Mesenchymal stem cell of Wharton's jelly (primary cell): Measurements from ENCODE around the genes ACSBG1, CHRNA3 and ANKRD34C.

DNA sequence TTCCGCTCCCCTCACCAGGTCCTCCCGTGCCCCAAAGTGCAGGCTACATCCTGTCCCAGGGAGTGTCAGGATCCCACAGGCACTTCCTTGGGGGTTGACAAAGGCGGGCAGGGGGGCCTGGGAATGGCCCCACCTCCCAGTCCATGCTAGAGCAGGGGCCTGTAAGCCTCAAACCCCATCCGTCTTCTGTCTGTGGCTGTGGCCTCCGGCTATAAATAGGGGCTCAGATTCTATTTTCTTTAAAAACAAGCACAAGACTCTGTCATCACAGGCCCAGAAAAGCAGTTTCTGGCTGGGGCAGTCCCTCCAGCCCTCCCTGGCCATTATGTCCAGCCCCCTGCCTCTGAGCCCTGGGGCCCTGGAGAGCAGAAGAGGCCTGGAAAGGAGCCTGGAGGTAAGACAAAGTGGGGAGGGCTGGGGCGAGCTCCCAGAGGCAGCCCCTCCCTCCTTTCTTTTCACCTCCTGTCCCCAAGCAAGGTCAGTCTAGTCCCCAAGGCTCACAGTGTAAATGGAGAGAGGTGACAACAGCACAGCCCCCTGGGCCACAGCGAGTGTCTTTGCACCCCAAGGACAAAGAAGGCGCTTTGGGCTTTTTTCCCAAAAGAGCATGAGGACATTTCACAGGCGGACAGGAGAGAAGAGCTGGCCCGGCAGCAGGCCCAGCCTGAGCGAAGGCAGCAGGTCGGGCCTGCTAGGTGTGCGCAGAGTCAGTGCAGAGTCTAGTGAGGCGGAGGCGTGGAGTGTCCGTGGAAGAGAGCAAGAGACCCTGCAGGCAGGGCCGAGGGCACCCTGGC lies 188.4 kb downstream of the TBC1D2B start:
- CAGE, long polyA plus RNA = no peak

DNA sequence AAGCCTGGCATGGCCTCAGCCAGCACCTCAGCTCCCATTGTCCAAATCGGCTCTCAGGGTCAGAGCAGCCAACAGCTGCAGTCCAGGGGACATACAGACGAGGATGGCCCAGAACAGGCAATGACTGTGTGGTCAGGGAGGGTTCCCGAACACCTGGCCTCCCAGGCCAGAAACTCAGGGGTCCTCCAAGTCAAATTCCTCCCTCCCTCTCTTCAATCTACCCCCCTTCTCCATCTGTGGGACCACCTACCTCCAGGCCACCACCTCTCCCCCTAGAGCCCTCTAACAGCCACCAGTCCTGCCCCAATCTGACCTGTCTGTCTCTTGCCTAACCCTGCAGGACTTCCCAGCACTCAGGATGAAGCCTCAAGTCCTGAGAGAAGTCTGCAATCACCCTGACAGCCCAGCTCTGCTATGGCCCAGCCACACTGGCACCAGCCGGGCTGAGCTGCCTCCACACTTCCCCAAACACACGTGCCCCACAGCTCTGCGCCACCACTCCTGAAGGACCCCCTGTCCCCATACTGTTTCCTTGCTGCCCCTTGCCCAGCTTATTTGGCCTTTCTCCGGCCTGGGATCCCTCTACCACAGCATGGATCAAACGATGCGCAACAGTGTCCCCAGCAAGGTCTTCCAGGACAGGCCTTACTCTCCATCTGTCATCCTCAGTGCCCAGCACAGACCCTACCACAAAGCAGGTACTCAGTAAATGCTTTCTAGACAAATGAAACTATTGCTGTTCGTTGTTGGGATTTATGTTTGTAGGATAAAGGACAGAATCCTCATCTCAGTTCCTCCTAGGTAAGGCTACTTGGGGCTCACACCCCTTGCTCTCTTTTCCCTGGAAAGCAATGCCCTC lies 76.6 kb downstream of the TBC1D2B start:
- CAGE, long polyA plus RNA = no peak

DNA sequence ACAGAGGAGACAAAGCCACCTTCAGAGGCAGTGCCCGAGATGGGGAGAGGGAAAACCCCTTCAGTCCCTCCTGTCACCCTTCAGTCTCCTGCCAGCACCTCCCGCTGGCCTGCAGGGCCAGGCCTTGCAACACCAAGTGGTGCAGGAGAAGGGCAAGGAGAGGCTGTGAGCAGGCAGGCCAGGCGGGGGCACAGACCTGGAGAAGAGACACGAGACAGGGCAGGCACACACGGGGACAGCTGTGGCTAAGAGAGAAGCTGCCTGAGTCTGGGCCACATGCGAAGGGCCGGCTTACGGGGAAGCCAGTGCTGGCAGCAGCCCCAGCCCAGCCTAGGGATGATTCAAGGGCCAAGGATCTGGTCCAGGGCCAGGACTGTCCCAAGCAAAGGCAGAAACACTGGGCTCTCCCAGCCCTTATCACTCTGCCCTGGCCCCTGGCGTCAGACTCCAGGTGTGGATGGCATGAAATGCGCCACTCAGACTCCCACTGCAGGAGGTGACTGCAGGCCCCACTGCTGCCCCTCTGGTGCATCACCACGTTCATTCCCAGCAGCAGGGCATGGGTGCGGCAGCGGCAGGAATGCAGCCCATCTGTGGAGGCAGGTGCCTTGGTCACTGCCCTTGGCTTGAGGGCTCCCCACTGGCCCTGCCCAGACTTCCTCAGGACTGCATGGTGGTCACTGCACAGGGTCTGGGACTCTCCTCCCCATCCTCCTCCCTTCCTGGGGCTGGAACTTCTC lies 69.5 kb downstream of the TBC1D2B start:
- CAGE, long polyA plus RNA = no peak

GRCh38 chr15:78016926-78017276 lies 60.6 kb downstream of the TBC1D2B start:
- CAGE, long polyA plus RNA = no peak

DNA sequence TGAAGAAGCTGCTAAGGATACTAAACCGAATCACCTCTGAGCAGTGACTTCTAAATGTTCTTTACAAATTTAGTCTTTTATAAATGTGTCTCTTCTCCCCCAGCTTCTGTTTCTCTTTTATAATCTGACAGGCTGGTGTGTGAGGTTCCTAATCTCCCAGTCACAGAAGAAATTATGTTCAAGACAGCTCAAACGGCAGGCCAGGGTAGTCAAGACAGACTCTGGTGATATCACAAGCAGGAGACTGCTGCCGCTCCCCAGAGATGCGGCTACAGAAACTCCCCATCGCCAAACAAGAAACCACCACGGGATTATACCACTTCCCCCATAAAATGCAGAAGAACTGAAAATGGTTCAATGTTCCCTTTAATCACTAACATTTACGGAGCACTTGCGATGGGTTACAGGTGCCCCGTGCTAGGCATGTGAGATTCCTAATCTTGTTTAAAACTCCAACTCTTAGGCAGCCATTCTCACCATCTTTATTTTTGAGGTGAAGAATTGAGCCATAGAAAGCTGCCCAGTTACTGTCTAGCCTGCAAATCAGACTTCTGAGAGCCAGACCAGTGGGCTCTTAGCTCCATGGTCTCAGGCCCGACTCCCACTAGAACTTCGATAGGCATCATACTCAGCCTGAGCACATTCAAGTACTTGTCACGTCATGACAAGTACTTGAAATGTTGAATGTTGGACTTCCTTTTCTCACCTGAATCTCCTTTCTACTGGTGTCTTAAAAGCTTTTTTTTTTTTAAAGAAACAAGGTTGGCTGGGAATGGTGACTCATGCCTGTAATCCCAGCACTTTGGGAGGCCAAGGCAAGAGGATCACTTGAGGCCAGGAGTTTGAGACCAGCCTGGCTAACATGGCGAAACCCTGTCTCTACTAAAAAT lies 58.4 kb downstream of the TBC1D2B start:
- CAGE, long polyA plus RNA = no peak

GRCh38 chr15:78034177-78035398 lies 42.9 kb downstream of the TBC1D2B start:
- CAGE, long polyA plus RNA = no peak

- CAGE, long polyA plus RNA = no peak
These were observed 42.1 kb downstream of the TBC1D2B start for GRCh38 chr15:78035399-78035796.

GRCh38 chr15:78043376-78043705 lies 34.2 kb downstream of the TBC1D2B start:
- CAGE, long polyA plus RNA = no peak

- CAGE, long polyA plus RNA = no peak
These were observed 27.9 kb downstream of the TBC1D2B start for GRCh38 chr15:78049586-78049976.

DNA sequence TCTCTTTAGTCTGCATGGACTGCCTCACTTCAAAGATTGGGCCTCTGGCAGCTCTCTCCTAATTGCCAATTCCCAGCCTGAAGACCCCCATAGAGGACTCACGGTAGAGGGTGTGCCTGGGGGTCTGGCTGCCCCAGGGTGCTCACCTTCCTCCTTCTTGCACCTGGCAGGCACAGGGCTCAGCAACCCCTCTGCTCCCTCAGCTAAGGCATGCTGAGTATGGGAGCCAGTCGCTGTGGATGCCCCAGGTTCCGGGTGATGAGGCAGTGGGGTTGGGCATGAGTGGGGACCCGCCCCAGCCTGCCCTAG lies 21.1 kb downstream of the ACSBG1 start:
- CAGE, long polyA plus RNA = no peak

GRCh38 chr15:78234299-78234987 lies at the start of gene ACSBG1:
Gene ACSBG1, minus strand, starts transcription at chr15:78234565.
- CAGE, long polyA plus RNA = no peak

GRCh38 chr15:78449323-78449949 lies 11.4 kb downstream of the IREB2 start:
- CAGE, long polyA plus RNA = no peak

- CAGE, long polyA plus RNA = no peak
These were observed 15.2 kb downstream of the IREB2 start for GRCh38 chr15:78453174-78453716.

DNA sequence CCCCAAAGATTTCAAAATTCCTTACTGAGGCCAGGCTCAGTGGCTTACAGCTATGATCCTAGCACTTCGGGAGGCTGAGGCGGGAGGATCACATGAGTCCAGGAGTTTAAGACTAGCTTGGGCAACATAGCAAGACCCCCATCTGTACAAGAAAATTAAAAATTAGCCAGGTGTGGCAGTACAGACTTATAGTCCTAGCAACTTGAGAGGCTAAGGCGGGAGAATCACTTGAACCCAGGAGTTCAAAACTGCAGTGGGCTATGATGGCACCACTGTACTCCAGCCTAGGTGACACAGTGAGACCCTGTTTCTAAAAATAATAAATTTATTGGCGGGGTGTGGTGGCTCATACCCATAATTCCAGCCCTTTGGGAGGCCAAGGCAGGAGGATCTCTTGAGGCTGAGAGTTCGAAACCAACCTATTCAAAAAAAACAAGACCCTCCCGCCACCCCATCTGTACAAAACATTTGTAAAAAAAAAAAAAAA lies 29.7 kb upstream of the HYKK start:
- CAGE, long polyA plus RNA = no peak

GRCh38 chr15:78620799-78621315 lies at the start of gene CHRNA3:
Gene CHRNA3, minus strand, starts transcription at chr15:78620996.
- CAGE, long polyA plus RNA = no peak

DNA sequence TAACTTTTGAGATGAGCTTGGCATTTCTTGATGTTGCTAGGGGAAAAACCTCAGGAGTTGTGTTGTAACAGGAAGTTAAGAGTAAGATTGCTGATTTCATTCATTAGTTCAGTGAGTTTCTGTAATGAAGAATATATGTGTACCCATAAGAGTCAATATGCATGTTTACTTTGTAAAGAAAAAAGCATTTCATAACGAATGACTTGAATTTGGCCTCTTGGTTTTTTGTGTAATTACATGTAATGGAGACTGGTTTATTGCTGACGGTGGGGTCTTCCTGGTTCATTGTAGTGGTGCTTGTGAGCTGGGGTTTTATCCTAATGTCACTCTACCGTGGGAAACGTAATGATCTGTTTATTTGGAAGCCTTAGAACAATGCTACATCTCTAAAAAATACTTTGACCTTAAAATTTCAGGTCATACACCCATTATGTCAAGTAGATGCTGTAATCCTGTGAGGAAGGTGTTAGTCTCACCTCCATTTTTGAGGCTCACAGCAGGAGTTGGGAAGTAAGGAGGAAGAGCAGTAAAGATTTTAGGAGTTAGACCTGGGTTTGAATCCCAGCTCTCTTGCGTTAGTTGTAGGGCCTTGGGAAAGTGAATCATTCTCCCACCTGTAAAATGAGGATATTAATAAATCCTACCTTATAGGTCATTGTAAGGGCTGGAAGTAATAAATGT lies 32.3 kb downstream of the CTSH start:
- CAGE, long polyA plus RNA = no peak

GRCh38 chr15:78943527-78944197 lies 1.2 kb downstream of the CTSH start:
- CAGE, long polyA plus RNA = no peak

DNA sequence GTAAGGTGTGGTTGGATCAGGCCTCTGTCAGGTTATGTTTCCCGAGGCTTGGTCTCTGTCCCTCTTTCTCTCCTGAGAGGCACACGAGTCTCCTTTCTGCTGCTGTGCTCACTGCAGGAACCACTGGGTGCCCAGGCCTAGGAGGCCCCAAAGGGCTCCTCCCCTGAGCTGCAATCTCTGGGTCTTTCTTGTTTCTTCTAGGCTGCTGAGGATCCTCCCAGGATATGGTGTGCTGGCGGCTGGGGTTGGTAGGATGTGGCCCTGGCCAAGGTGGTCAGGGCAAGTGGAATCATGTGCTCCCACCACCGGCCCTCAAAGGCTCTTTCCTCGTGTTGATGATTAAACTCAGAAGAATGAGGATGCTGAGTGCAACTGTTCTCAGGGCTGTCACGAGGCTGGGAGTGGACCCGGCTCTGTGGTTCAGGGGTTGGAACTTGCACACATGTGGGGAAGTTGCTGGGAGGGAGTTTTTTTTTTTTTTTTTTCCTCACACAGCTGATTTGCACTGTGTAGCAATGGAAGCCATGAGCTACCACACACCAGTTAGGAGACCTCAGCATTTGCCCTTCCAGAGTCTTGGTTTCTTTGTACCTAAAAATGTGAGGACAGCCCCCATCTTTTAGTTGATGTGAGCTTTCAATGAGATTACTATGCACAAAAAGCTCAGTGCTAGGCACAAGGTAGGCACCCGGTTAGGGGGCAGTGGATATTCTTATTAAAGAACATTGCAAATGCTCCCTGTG lies 43.7 kb upstream of the CTSH start:
- CAGE, long polyA plus RNA = no peak

GRCh38 chr15:79219667-79220132 lies 62.8 kb upstream of the ANKRD34C start:
- CAGE, long polyA plus RNA = no peak

GRCh38 chr15:79282521-79283082 lies at the start of gene ANKRD34C:
Gene ANKRD34C, plus strand, starts transcription at chr15:79282722.
- CAGE, long polyA plus RNA = no peak